ENCODE measurements around the gene TLN1.

GRCh38 chr9:35537819-35538286, 25.8 kb downstream of the FAM166B start:
- PRO-cap: no peak

GRCh38 chr9:35559847-35561167, 3.4 kb downstream of the FAM166B start:
- PRO-cap: no peak

GRCh38 chr9:35604104-35604990, 715 bp upstream of the TESK1 start:
- PRO-cap: bidirectional peak, plus-strand start at chr9:35604420, minus-strand start at chr9:35604047; unidirectional peak, plus-strand start at chr9:35604626

GRCh38 chr9:35690066-35691005, 611 bp upstream of the TPM2 start:
- PRO-cap: bidirectional peak, plus-strand start at chr9:35690523, minus-strand start at chr9:35689925; bidirectional peak, plus-strand start at chr9:35690977, minus-strand start at chr9:35690881

DNA sequence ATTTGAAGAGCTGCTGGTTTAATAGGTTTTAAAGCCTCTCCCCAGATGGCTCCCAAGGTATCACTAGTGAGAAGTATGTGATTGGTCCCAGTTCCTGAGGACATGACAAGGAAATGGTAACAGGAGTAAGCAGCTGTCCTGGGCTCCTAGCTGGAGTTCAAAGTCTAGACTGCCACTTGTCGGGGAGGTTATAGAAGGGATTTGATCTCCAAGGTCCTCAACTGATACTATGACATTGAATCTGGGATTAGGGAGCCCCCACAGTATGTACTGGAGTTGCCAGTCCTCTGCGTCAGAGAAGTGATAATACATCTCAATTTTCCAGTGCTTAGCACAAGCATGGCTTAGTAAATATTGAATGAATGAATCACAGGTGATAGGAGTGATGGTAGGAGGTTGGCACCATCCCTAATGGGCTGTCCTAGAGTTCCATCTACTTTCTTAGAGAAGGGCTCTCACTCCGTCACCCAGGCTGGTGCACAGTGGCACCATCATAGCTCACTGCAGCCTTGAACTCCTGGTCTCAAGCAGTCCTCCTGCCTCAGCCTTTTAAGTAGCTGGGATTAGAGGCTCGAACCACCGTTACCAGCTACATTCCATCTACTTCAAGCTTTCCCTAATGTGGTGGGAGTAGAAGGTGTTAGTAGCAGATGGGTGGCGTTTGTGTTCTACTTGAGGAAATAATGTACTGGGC, 6.3 kb upstream of the TPM2 start:
- PRO-cap: no peak

- PRO-cap: unidirectional peak, plus-strand start at chr9:35696806
Observed at GRCh38 chr9:35696544-35697166, 6.9 kb upstream of the TPM2 start.

GRCh38 chr9:35732035-35732745, at the start of gene TLN1:
TLN1 (minus strand) TSS chr9:35732195.
- PRO-cap: bidirectional peak, plus-strand start at chr9:35732322, minus-strand start at chr9:35732372; bidirectional peak, plus-strand start at chr9:35732666, minus-strand start at chr9:35732543

GRCh38 chr9:35753360-35754113, 539 bp downstream of the MSMP start:
- PRO-cap: no peak

DNA sequence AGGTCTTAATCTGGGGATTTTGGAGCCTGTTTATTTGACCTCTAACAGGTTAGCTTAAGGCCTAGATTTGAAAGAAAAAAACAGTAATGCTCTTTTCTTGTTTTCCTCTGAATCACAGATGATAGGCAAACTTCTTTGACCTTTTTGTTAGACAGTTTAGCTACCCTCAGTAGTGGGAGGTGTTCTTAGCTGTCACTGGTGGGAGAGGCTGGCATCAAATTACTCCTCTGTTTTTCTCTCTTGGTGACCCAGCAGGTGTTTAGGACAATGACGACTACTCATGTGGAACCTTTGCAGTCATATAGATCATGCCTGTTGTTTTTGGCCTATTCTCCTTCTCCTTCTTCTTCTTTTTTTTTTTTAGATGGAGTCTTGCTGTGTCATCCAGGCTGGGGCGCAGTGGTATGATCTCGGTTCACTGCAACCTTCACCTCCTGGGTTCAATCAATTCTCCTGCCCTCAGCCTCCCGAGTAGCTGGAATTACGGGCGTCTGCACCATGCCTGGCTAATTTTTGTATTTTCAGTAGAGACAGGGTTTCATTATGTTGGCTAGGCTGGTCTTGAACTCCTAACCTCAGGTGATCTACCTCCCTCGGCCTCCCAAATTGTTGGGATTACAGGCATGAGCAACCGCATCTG, 15.3 kb upstream of the NPR2 start:
- PRO-cap: no peak

GRCh38 chr9:35834751-35835739, 6.0 kb downstream of the TMEM8B start:
- PRO-cap: no peak

DNA sequence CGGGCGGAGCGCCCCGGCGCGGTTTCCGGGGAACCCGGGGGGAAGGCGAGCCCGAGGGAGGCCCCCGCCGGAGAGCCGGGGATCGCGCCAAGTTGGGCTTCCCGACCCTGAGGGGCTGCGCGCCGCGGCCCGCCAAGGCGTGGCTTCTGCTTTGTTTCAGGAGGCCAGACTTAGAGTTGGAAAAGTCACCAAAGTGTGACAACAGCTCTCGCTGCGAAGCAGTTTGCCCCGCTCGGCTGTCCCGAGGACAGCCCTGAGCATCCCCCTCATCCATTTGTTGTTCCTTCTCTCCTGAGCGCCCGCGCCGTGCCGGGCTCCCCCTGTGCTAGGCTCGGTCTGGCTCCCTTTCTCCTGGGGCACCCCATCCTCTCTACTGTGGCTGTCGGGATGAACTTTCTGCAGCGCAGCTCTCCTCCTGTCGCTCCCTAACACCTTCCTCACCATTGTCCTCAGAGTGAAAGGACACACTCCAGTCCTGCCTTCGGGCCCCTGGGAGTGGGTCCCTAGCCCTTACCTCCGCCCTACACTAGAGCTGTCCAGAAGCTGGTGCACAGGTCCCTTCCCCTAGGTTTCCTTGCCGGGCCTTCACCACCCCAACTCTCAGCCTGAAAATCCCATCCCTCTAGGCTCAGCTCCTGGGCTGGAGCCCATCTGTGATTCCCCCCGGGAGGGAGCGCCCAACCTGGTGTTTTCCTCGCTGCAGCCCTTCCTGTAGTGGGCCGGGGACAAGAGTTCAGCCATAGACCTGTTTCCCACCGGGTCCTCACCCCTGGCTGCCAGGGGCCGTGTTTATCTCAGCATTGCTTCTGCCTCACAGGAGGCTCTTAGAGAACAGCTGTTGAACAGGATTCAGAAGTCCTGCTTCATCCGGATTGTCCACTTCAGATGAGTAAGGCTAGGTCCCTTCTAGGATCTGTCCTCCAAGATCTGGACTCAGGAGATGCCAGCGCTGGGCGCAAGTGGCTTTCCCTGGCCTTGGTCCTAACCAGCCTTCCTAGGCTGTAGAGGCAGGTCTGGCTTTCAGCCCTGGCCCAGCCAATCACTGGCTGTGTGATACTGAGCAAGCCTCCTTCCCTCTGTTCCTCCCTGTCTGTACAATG, 738 bp downstream of the GLIPR2 start:
- PRO-cap: no peak

- PRO-cap: no peak
Observed at GRCh38 chr9:36164367-36164837, 4.8 kb upstream of the CCIN start.

DNA sequence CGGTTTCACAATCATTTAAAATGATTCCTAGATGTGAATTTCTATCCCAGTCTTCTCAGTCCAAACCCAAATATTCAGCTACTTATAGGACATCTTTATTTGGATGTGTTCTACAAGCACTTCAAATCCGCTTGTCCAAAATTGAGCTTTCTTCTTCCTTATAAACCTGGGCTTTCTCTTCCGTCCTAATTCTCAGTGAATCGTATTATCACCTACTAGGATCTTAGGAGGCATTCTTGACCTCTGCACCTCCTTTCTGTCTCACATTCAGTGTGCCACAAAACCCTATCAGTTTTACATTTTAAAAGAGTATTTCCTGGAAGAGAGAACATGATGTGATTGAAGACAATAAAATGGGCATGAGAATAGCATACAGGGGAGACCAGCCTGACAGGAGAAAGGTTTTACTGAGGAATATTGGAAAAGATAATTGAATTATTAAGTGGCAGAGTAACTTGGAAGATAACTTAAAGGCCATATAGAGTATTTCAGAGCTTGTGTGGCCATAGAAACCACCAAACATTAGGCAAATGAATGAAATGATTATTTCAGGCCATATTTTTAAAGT, 16.9 kb upstream of the GNE start:
- PRO-cap: no peak

DNA sequence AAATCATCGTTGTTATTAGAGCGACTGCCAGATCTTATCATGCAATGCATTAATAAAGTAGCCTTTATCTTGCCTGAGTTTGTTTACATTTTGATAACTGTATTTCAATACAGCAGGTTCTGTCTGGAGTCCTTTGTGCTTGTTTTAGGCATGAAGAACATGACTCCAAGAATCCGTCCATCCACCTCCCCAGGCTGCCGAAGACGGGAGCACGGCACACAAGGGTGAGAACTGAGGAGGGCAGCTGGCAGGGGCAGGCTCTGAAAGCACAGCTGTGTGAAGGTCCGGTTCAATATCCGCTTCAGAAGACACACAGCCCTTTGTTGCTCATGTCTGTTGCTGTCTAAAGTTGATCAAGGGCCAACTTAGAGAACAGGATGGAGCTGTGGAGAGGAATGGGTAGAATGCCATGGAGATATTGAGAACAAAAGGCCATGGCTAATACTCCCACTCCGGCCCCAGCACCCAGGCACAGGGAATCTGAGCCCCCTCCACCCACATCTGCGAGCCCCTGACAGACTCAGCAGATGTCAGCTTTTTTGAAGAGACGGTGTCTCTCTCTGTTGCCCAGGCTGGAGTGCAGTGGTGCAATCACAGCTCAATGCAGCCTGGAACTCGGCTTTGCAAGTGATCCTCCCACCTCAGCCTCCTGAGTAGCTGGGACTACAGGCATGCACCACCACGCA, 58.5 kb upstream of the GNE start:
- PRO-cap: no peak

DNA sequence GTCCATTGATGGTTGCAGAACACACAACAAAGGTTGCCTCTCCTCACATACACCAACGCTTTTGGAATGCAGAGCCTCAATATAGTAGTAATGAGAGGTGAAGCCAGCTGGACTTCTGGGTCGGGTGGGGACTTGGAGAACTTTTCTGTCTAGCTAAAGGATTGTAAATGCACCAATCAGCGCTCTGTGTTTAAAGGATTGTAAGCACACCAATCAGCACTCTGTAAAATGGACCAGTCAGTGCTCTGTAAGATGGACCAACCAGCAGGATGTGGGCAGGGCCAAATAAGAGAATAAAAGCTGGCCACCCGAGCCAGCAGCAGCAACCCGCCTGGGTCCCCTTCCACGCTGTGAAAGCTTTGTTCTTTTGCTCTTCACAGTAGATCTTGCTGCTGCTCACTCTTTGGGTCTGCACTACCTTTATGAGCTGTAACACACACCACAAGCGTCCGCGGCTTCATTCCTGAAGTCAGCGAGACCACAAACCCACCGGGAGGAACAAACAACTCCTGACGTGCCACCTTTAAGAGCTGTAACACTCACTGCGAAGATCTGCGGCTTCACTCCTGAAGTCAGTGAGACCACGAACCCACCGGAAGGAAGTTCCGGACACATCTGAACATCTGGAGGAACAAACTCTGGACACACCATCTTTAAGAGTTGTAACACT, 58.1 kb upstream of the RNF38 start:
- PRO-cap: no peak

GRCh38 chr9:36487713-36488560, 84.8 kb upstream of the MELK start:
- PRO-cap: bidirectional peak, plus-strand start at chr9:36487841, minus-strand start at chr9:36487620; bidirectional peak, plus-strand start at chr9:36488053, minus-strand start at chr9:36488079; unidirectional peak, minus-strand start at chr9:36488293; unidirectional peak, minus-strand start at chr9:36488343

- PRO-cap: no peak
Observed at GRCh38 chr9:36779881-36780738, 207.4 kb downstream of the MELK start.

GRCh38 chr9:37158125-37158575, 37.8 kb downstream of the ZCCHC7 start:
- PRO-cap: no peak

- PRO-cap: no peak
Observed at GRCh38 chr9:37198208-37198836, 77.9 kb downstream of the ZCCHC7 start.

- PRO-cap: no peak
Observed at GRCh38 chr9:37221557-37221992, 101.2 kb downstream of the ZCCHC7 start.

Data from WTC11 (cell line).